Camera-type eye (tissue), 1 donor: ENCODE measurements around a stretch of chrX.

DNA sequence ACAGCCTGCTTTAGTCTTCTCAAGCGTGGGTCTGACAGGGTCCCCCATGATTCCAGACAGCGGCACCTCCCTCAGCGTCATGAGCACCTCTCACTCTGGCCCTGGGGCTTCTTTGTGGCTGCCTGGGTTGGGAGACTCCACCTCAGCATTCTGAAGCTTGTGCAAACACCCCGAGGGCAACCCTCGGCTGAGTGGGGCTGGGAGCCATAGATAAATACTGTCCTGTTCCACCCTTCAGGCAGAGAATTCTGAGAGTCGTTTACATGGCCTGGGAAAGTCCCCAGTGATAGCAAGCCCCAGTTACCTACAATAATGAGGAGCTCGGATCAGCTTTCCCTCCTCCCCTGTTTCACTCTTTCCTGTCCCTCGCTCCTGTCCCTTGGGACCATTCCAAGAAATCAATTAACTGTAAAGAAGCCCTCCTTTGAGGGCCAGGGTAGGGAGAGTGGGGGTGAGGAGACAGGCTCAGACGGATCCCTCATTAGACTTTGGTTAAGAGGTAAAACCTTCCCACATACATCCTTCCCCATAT is 31.6 kb upstream of the DDX3X start:
- RAMPAGE, long total RNA, result no peak

- RAMPAGE, long total RNA, result no peak
These were observed 67.5 kb upstream of the GPR34 start for GRCh38 chrX:41621038-41621870.

- RAMPAGE, long total RNA, result no peak
These were observed 99.0 kb downstream of the GPR82 start for GRCh38 chrX:41822780-41823596.

DNA sequence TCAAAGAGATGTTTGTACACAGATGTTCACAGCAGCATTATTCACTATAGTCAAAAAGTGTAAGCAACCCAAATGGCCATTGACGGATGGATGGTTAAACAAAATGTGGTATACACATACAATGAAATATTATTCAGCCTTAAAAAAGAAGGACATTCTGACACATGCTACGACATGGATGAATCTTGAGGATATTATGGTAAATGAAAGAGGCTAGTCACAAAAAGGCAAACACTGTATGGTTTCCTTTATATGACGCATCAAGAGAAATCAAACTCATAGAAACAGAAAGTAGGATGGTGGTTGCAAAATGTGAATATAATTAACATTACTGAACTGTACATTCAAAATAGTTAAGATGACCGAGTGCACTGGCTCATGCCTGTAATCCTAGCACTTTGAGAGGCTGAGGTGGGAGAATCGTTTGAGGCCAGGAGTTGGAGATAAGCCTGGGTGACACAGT is 9.5 kb upstream of the CASK start:
- RAMPAGE, long total RNA, result no peak

DNA sequence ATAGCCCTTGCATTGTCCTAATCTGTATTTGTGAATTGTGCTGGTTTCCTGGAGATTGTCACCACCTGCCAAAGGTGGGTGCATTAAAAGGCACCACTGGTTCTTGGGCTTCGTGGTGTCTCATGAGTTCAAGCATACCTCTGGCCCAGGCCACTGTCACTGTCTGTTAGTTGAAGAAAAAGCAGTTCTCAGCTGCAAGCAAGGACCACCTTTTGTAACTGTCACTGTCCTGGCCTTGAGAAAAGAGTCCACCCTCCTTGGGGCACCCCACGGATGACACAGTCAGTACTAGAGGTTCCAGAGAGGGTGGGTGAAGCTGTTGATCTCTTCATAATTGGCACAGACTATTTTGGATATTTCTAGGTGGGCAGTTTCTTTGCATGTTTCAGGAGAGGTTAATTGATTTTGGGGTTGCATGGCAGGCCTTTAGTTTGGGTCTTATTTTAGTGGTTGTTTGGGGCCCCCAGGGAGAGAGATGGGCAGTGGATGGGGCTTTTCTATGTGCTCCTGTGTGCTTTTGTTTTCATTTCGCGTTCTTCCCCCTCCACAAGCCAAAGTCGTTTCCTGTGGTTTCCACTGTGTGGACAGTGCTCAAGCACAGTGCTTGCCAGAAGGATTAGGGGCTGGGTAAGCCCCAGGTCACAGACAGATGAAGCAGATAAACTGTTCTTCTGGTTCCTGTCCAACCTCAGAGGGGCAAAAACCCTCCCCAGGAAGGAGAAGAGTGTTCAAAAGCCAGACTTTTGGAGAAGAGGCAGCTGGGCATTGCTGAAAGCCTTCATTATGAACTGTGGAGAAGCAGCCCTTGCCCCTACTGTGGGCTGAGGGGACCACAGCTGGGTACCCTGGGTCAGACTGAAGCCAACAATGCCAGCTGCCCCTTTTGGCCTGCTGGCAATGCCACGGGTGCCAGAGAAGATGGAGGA is 156.3 kb upstream of the PPP1R2C start:
- RAMPAGE, long total RNA, result no peak

- RAMPAGE, long total RNA, result no peak
These were observed 1.9 kb upstream of the MAOA start for GRCh38 chrX:43654335-43654530.

- RAMPAGE, long total RNA, result no peak
These were observed 37.9 kb downstream of the MAOA start for GRCh38 chrX:43693880-43694563.

GRCh38 chrX:43865879-43866271 is 16.4 kb downstream of the MAOB start:
- RAMPAGE, long total RNA, result no peak

DNA sequence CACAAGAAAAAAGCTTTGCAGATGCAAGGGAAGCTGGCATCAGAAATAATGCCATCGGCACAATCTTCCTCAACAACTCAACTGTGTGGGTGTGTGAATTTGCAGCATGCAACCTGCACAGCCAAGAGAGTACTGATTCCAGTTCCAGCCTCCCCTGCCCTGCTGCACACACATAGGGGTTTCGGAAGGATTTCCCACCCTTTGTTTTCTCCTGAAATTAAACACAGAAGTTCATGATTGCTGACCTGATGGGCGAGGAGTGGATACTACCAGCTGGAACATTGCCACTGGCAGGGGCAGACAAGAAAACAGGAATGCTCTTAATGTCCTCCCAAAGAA is 4.9 kb downstream of the NDP start:
- RAMPAGE, long total RNA, result no peak

DNA sequence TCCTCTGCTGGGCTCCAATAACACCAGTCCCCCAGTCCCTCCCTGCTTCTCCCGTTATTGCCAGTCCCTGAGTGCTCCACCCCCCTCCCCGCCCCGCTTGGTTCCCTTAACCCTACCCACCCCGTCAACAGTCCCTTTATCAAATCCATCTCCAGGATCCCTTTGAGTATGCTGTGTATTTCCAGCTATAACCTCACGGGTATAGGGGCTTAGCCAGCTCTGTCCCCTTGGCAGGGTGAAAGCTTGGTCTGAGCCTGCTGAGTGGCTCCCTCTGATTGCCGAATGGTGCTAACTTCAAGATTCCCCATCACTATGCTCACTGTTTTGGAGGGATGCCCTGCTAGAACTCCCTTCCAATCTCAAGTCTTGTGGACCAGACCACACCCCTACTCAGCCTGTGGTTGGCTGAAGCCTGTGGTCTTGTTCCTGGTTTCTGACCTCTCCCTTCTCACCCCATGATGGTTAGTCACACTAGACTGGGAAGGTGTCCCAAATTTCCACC is 184.5 kb upstream of the NDP start:
- RAMPAGE, long total RNA, result no peak

GRCh38 chrX:44344588-44345025 is 1.1 kb upstream of the EFHC2 start:
- RAMPAGE, long total RNA, result no peak

- RAMPAGE, long total RNA, result no peak
These were observed 2.3 kb downstream of the KDM6A start for GRCh38 chrX:44875098-44875788.

- RAMPAGE, long total RNA, result no peak
These were observed 25.3 kb downstream of the KDM6A start for GRCh38 chrX:44898351-44898550.

DNA sequence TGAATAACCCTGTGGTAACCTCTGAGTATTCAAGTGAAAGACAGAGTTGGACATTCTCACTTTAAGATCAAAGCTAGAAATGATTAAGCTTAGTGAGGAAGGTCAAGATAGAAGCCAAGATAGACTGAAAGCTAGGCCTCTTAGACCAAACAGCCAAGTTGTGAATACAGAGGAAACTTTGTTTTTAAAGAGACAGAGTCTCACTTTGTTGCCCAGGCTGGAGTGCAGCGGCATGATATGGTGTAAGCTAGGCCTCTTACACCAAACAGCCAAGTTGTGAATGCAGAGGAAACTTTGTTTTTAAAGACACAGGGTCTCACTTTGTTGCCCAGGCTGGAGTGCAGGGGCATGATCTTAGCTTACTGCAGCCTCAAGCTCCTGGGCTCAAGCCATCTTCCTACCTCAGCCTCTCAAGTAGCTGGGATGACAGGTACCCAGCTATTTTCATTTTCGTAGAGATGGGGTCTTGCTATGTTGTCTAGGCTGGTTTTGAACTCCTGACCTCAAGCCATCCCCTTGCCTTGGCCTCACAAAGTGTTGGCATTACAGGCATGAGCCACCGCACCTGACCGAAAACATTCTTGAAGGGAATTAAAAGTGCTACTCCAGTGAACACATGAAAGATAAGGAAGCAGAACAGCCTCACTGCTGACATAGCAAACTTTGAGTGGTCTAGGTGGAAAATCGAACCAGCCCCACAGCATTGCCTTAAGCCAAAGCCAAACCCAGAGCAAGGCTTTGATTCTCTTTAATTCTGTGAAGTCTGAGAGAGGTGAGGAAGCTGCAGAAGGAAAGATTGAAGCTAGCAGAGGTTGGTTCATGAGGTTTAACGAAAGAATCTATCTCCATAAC is 64.9 kb downstream of the KDM6A start:
- RAMPAGE, long total RNA, result no peak

DNA sequence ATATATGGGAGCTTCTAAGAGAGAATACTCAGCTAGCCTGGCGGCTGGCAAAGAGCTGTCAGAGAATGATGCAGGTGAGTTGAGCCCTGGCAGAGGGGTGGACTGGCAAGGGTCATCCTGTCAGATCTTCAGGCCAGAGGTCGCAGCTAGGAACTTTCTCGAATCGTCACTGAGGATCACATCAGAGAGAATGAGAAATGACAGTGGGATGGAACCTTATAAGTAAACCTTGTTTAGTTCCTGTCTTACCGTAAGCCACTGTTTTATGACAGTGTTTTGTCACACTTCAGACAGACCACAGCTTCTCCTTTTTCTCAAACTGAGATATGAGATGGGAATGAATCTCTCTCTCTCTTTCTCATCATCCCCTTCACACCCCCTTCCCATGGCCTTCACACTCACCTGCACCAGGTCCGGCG is 9.3 kb downstream of the DIPK2B start:
- RAMPAGE, long total RNA, result no peak

DNA sequence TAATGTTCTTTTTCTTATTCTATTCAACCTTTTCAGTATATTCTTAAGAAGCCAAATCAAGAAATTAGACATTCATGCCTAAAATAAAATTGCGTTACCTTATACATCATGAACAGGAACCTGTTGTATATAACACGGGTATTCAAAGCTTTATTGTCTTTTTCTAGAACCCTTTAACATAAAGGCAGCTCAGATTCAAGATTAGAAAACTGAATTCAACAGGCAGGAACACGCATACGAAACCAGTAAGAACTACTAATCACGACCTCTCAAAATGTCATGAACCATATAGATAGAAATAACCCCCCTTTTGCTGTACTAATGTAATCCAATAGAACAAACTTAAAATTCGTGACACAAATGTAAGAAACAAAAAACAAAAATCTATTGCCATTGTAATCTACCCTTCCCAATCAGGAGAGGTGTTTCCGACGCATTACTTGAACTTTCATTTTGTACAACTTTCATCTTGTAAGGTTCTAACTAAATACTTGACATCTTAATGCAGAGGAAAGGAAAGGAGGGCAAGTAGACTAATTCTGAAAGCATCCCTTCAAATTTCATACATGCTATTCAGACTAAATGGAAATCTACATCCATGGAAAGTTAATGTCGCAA is 568.3 kb upstream of the DIPK2B start:
- RAMPAGE, long total RNA, result no peak

GRCh38 chrX:45771594-45772190 is 571.0 kb upstream of the DIPK2B start:
- RAMPAGE, long total RNA, result no peak

GRCh38 chrX:45801123-45801510 is 600.4 kb upstream of the DIPK2B start:
- RAMPAGE, long total RNA, result no peak

DNA sequence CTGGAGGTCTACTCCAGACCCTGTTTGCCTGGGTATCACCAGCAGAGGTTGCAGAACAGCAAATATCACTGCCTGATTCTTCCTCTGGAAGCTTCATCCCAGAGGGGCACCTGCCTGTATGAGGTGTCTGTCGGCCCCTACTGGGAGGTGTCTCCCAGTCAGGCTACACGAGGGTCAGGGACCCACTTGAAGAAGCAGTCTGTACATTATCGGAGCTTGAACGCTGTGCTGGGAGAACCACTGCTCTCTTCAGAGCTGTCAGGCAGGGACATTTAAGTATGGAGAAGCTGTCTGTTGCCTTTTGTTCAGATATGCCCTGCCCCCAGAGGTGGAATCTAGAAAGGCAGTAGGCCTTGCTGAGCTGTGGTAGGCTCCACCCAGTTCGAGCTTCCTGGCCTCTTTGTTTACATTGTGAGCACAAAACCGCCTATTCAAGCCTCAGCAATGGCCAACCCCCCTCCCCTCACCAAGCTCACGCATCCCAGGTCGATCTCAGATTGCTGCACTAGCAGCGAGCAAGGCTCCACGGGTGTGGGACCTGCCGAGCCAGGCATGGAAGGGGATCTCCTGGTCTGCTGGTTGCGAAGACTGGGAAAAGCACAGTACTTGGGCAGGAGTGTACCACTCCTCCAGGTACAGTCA is 38.7 kb downstream of the KRBOX4 start:
- RAMPAGE, long total RNA, result no peak

DNA sequence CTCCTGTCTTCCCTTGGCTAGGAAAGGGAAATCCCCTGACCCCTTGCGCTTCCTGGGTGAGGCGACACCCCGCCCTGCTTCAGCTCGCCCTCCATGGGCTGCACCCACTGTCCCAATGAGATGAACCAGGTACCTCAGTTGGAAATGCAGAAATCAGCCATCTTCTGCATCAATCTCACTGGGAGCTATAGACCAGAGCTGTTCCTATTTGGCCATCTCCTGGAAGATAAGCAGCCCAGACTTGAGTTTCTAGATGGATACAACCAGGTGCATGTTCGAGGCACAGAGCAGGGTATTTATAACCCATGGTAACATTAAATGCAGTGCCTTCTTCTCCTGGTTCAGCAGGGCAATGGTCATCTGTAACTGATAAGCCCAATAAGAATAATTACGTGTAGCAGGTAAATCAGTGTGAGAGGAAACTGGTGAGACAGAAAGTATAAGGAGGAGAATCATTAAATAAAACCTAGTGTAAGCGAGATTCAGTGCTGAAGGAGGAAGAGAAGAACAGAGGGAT is 39.3 kb downstream of the KRBOX4 start:
- RAMPAGE, long total RNA, result no peak